Fibroblast of the aortic adventitia (primary cell): ENCODE measurements around a stretch of chr7.

- CAGE, long polyA plus RNA = no peak
Observed at GRCh38 chr7:158796548-158797188, 32.6 kb downstream of the ESYT2 start.

GRCh38 chr7:158808043-158808635 is 21.2 kb downstream of the ESYT2 start:
- CAGE, long polyA plus RNA = no peak

GRCh38 chr7:158816972-158817326 is 12.4 kb downstream of the ESYT2 start:
- CAGE, long polyA plus RNA = no peak

DNA sequence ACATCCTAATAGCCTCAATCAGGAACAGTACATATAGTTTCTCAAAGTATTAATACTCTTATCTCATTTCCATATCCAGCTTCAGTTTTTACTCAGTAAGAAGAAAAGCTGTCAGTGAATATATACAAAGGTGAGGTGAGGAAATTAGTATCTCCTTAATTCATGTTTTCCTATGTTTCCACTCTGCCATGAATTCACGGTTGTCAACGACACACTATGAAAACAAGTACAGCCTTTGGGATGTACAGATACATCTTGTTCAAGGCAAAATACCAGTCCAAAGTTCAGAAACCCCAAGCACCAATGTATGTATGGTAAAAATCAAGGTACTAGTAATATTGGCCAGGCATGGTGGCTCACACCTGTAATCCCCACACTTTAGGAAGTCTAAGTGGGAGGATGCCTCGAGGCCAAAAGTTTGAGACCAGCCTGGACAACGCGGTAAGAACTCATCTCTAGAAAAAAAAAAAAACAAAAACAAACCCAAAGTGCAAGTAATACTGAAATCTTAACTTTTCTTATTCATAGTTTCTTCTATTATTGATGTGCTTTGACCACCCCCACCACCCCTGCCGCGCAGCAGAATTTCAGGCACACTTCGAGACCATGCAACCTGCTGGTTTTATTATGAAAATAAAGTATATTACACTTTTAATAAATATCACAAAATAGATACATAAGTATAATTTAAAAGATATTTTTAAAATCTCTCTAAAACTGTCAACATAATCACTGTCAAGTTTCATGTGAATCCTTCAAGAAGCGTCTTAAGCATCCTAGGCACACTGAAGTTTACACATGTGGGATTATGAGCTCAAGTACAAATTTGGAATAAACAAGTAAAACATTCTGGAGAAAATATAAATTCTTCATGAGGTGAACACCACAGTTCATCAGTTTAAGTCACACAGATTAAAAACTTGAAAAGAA is 3.5 kb downstream of the ESYT2 start:
- CAGE, long polyA plus RNA = no peak

DNA sequence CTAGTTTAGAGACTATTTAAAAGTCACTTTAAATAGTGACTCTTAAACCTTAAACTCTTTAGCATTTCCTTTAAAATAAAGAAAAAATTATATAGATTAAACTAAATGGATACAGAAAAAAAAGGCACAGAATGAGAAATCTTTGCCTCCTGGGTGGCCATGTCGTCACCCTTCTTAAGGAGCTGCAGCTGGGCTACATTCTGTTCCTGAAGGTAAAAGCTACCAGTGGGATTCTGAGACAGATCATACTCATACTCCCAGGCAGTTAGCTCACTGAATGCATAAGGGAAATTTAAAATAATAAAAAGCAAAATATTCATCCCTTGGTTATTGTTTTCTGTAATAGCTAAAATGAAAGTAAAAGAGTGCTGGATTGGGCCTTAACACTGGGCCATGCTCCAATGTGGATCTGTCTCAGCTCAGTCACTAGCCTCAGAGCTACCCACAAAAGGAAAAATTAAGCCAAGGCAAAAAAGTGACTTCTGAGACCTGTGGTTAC is 9.0 kb upstream of the DYNC2I1 start:
- CAGE, long polyA plus RNA = no peak

DNA sequence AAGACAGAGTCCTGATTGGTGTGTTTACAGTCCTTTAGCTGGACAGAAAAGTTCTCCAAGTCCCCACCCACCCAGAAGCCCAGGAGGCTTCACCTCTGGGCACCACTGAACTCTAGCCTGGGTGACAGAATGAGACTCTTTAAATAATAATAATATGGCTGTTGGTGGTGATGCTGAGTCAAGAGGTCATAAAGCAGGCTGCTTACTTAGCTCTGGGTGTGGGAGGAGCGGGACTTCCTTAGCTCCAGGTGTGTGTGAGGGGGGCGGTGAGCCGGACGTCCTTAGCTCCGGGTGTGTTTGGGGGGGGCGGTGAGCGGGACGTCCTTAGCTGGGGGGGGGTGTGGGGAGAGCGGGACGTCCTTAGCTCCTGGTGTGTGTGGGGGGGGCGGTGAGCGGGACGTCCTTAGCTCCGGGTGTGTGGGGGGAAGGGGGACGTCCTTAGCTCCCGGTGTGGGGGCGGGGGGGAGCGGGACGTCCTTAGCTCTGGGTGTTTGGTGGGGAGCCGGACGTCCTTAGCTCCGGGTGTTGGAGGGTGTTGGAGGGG is 7.0 kb downstream of the DYNC2I1 start:
- CAGE, long polyA plus RNA = no peak

DNA sequence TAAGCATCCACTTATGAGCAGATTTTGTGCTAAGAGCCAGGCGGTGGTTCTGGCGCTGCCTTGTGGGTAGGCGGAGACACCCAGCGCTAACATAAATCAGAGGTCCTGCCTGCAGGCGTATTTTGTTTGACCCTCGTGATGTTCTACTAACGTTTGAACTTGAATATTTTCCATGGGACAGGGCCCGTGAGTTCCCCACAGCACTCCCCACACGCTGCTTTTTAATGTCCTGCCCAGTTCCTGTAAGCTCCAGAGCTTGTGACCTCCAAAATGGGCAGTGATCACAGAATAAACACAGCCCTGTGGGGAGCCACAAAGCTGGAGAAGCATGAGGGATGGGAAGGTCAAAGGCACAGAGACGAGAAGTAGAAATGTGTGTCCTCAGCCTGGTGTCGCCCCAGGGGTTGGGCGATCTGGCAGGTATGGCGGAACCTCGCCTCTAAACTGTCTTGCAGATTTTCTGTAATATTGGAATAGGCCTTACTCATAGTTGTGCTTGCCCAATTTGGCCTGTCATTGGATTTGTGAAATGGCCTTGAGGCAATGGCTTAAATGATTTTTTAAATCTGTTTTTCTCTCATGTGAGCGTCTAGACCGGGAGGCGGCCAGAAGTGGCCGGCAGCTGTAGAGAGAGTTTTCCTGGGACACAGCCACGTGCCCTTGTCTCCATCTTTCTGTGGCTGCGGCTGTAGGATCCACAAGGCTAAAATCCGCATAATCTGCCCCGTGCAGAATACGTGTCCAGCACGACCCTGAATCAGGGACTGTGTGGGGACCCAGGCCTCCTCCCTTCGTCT is 99.4 kb downstream of the DYNC2I1 start:
- CAGE, long polyA plus RNA = no peak

- CAGE, long polyA plus RNA = no peak
Observed at GRCh38 chr7:159095845-159096208, 48.8 kb downstream of the VIPR2 start.

DNA sequence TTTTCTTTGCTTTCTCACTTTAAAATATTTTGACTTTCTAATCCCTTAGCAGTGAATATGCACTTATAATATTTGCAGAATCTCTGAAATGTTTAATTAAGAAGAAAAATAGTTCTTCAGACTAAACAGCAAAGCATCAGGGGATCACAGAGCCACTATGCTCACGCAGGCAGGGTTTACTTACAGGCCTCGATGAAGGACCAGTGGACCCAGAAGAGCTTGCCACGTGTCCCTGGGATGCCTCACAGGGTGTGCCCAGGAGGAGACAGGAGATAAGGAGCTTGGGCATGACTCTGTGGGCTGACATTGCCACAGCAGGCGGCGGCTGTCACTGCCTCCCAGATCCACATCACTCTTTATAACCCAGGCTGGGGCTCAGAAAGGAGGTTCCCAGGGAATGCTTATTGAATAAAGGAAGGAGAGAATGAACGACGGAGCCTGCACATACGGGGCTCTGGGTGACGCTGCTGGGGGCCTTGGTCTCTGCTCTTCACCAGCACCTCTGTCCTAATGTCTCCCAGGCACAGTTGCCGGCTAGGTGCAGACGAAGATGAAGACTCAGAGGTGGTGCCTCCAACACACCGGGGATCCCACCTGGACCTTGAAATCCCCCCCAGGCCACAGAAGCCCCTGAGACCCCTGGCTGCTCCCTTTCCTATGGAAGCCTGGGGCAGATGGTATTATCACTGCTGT is 45.4 kb downstream of the VIPR2 start:
- CAGE, long polyA plus RNA = no peak

- CAGE, long polyA plus RNA = no peak
Observed at GRCh38 chr7:159195583-159196234, 51.0 kb upstream of the VIPR2 start.